Neuron (in vitro differentiated cells): ENCODE measurements around a stretch of chr17.

DNA sequence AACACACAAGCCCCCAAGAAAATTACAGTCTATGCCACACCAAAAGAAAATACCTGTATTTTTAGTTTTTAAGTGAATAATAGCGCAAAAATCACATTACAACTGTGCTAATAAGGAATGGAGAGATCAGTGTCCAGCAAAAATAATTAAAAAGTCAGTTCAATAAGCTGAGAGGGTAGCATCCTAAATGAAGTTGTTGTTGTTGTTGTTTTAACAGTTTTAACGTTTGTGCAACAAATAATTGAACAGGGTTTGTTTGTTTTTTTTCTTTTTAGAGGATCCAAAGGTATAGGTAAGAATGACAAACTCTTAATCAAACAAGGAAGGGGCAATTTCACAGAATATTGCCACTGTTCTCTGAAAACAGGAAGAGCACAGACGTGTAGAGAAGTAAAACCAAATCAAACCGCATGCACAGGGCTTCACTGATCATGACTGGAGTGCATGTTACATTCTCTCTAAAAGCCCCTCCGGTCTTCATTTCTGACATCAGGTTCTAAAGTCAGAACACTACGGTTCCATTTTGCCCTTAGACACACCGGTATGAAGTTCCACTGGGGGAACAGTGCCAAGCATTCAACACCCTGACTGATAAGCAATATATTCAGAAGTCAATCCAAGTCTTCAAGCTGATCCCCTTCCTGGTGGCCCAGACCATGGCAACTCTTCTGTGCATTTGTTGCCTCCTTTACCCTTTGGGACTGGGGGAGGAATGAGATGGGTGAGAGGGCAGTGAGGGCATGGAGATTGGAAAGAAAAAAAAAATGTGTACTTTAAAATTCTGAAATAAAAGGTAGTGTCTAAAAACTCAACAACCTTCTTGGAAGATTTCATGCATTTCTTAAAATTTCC is 1.6 kb downstream of the MMD start:
- PRO-cap, result bidirectional peak, plus-strand start outside the sequence, minus-strand start at position 670 of the sequence

GRCh38 chr17:55443245-55443838 is 21.7 kb upstream of the MMD start:
- PRO-cap, result no peak

- PRO-cap, result no peak
These were observed 5.2 kb upstream of the TMEM100 start for GRCh38 chr17:55727956-55728207.

DNA sequence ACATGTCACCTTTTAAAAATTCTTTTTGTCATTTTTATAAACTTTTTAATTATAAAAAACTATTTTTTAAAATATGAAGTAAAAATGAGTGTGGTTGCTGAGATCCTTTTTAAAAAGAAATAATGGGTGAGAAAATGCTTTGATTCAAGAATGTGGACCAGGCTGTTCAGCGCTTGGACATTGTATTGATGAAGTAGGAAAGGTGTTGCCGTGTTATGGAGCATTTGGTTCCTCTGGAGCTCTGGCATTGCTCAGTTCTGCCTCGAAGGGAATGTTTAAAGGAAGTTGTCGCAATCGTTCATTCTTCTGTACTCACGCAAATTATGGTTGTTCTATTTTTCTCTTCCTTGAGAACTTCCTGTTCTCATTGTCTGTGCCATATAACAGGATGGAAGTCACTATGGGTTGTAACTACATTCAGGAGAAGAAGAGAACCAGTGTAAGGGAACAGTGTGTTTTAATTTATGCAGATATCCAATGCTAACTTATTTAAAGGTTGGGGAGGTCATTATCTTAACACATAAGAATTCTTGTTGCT is 12.9 kb downstream of the PCTP start:
- PRO-cap, result no peak

- PRO-cap, result no peak
These were observed 845 bp upstream of the NOG start for GRCh38 chr17:56592608-56593100.

DNA sequence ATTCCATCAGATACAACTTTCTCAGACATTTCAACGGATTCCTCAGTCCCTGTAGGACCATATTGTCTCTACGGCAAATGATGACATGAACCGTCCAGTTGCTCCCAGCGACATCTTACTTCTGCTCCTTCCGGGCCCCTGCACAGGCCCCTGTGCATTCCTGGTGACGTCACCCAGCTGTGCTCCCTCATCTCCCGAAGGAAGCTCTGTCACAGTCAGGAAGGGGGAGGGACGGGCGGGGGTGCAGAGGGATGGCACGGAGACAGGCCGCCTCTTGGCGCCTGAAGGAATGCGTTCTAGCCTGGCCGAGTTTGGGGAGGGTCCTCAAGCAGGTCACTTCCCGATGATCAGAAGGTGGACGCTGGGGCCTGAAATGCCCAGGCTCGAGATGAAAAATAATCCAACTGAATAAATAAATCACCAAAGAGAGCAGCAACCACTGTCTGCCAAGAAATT is 114.1 kb downstream of the NOG start:
- PRO-cap, result no peak

DNA sequence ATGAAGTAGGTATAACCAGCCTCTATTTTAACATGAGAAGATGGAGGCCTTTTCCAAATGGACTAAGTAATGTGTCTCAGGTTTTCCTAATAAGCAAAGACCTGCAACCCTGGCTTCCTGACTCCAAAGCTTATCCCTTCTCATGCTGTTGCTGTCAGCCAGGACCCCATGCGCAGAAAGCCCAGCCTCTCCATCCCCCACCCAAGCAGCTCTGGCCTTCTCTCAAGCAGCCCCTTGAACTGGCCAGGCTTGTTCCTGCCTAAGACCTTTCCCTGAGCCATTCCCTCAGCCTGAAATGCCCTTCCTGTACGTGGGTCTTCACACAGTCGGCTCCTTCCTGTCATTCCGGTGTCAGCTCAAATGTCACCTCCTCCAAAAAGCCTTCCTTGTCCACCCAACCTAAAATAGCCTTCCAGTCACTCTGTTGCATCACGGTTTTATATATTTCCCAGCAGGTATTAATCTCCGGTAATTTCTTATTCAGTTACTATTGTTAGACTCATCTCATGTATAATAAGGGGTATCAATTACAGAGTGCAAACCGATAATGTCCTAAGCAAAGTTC is 51.9 kb downstream of the C17orf67 start:
- PRO-cap, result no peak

DNA sequence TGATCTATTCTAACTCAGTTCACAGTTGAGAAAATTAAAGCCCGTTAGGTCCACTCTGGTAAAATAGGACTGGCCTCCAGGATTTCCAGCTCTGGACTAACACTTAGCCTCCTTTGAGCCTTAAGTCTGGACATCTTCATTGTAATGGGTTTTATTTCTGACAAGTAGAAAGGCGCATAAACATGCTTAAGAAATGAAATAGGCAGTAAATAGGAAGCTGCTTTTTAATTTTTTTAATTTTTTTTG is 1.9 kb downstream of the DGKE start:
- PRO-cap, result no peak

DNA sequence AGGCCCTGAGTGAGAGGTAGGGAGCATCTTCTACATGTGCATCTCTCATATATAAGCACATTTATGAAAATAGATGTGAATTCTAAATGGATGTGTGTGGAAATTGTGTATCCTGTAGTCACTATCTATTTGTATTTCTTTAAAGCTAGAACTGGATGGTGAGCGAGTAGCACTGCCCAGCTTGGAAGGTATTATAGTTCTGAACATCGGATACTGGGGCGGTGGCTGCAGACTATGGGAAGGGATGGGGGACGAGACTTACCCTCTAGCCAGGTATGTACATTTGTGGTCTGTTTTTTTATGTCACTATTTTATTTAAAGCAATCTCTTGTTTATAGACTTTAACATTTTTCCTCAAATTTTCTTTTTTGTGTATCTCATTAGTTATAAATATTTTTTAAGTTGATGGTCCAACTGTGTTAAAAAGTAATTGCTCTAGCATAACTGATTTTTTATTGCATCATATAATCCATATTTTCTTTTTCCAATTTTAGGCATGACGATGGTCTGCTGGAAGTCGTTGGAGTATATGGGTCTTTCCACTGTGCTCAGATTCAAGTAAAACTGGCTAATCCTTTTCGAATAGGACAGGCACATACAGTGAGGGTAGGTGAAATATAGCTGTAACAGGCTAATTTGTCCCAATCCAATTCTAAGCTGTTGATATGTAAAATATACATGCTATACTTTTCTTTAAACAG is 27.8 kb downstream of the DGKE start:
- PRO-cap, result no peak

- PRO-cap, result no peak
These were observed 22.7 kb downstream of the COIL start for GRCh38 chr17:56938113-56938586.

- PRO-cap, result no peak
These were observed 10.2 kb downstream of the COIL start for GRCh38 chr17:56950650-56951089.

DNA sequence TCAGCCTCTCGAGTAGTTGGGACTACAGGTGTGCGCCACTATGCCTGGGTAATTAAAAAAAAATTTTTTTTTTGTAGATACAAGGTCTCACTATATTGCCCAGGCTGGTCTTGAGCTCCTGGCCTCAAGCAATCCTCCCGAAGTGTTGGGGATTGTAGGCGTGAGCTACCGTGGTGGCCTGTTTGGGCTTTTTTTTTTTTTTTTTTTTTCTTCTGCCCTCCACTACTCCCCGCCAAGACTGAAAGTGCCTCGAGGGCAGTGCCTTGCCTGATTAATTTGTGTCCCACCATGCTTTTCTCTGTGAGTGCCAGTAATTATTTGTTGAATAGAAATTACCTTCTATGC is 10.2 kb downstream of the AKAP1 start:
- PRO-cap, result no peak

DNA sequence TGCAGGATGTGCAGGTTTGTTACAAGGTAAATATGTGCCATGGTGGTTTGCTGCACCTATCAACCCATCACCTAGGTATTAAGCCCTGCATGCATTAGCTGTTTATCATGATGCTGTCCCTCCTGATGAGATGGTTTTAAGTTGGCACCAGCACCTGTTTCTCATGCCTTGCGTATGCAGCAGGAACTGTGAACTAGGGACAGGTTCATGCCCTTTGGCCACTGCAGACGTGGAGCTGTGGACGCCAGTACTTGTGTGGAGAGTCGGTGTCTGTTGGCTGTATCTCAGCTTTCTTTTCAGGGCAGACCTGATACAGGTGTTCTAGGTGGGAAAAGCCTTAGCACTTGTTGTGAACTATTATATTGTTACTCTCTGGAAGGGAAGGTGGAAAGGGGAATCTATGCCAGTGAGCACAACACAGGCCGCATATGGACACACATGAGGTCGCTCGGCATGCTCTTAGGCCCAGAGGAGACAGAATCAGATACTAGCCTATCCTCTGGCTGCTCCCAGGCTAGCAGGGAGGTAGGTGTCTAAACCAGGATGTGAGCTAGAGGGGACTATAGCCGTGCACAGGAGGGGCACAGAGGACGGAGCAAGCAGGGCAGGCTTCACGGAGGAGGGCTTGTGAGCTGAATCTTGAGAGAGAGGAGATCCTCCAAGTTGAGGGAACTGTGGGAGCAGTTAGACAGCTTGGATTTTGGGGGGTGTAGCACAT is 22.6 kb downstream of the MSI2 start:
- PRO-cap, result no peak

- PRO-cap, result no peak
These were observed 58.6 kb downstream of the MSI2 start for GRCh38 chr17:57314735-57315457.

DNA sequence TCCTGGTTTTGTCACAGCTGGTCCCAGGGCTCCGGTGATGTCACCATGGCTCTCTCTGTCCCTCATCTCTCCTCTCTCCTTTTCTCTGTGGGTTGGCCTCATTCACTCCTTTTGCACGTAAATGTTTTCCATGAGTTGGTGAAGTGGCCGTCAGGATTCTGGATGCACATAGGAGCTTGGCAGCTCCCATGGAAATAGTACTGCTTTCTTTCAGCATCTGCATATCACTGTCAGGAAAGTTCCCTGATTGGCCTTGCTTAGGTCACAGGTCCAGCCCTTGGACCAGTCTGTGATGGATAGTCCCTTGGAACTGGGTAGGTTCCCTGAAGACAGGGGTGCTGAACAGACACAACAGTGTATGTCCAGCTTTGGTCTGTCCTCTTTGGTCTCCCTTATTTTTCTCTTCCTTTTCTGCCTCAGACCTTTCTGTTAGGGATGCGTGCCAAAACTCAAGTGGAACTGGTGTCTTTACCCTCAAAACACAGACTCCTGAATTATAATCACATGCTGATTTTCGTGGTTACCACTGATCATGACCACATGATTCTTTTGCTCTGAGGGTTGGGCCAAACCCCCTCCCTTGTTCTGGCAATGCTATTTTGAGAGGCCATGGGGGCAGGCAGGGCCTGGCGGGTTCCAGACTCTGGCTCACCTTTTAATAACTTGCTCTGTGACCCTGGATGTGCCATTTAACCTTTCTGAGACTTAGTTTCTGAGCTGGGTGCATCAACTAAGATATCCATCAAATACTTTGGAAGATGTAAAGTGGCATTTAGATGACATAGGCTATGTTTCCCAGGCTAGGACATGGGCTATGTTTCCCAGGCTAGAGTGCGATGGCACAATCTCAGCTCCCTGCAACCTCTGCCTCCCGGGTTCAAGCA is 99.0 kb downstream of the MSI2 start:
- PRO-cap, result no peak

- PRO-cap, result no peak
These were observed 195.1 kb downstream of the CCDC182 start for GRCh38 chr17:57549821-57550550.

- PRO-cap, result no peak
These were observed 166.0 kb downstream of the CCDC182 start for GRCh38 chr17:57579161-57579413.

DNA sequence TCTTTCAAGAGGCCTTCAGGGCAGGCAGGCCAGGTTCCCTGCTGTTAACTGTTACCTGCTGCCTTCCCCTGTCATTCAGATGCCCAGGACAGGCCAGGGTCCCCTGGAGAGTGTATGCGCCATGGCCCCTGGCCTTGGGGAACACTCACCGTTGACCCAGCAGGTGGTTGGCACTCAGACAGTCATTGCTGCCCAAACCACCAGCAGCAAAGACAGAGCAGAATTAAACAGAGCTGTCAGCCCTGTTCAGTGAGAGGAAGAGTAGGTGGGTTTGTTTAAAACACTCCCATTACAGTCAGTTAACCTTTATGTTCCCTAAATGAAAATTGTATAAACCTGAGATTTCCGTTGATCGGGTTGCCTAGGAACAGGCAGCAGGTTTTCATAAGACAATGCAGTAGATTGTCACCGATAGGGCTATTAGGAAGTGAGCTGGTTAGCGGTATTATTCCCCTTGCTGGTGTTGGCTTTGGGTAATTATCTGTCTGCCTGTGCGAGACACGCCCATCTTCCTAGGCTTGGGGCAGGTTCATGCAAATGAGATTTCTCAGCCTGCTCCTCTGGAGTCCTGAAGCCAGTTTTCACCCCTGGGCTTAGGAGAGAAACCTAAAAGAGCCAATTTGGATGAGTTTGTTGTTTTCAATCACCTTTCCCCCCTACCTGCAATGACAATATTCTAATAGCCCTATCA is 132.5 kb downstream of the CCDC182 start:
- PRO-cap, result no peak

DNA sequence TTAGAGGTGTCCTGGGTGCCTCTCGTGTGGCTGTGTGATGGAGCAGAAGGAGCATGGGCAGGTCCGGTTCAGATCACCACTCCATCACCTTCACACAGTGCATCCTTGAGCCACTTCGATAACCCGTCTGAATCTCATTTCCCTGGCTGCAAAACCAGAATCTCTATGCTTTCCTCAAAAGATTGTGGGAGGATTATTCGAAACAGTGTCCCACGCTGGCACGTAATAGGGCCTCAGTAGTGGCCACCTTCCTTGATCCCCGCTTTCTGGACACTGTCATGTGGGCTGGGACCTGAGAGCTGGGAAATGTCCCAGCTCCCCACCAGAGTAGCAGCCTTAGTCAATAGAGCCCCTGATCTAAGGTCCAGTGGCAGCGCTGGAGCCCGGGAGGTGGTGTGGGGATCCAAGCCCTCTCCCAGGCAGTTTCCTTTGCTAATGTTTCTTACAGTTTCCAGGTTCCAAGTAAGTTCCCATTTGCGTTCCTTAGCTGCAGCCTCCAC is 69.8 kb downstream of the CCDC182 start:
- PRO-cap, result no peak

DNA sequence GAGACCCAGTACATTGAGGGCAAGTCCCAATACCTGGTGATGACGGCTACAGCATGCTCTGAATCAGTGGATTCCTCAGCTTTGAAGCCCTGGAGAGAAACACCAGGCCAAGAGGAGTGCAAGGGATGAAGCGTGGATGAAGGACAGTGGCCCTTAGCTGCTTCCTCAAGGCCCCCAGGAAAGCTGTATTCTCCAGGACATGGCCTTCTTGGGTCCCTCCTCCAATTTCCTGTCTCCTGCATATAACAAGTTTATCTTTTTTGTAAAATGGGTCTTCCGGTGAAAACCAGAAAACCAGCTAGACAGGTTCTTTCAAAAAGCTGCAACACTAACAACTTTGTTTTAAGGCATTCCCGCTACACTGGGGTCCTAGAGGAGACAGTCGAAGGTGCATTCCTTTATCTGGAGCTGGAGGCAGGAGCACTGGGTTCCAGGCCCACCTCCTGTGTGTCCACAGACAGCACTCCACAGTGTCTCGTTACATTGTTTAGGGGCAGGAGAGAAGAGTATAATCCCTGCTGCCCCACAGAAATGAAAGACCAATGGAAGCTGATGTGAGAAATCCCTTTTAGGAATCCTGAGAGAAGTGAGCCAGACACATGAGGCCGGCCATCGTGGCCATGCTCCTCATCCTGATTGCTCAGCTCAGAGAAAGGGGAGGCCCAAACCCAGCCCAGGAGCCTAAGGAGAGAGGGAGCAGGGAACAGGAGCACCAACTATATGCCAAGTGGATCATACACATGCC is 59.7 kb downstream of the CCDC182 start:
- PRO-cap, result no peak